Pulmonary lymph node (tissue), 1 donor: Measurements from ENCODE around the gene GLT6D1.

- PRO-cap: no peak
Measured at GRCh38 chr9:134728190-134728843, 86.7 kb downstream of the COL5A1 start.

- PRO-cap: no peak
Measured at GRCh38 chr9:134992891-134993479, 75.3 kb upstream of the FCN1 start.

DNA sequence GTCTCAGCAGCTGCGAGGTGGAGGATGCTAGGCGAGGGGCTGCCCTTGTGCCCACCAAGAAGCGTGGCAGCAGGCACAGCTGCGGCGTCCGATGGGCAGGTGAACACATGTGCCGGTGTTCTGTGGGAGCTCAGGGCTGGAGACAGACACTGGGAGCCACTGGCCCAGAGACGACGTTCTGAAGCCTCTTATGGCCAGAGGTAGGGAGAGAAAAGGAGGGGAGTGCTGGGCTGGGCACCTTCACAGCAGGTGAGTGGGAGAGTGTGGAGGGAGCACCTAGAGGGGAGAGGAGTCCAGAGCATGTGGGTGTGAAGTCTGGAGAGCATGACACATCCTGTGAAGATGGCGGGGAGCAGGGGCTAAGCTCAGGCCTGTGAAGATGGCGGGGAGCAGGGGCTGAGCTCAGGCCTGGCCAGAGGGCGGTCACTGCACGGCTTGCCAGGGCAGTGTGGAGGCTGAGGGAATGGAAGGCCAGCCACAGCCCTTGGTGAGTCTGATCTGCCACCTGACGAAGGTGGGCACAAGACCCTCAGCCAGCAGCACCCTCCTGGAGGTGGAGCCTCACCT is 79.2 kb upstream of the FCN1 start:
- PRO-cap: unidirectional peak, plus-strand start at position 340 of the sequence

- PRO-cap: no peak
Measured at GRCh38 chr9:135103336-135103674, 15.8 kb downstream of the OLFM1 start.

- PRO-cap: unidirectional peak, minus-strand start at chr9:135280865
Measured at GRCh38 chr9:135280717-135280918, 193.2 kb downstream of the OLFM1 start.

DNA sequence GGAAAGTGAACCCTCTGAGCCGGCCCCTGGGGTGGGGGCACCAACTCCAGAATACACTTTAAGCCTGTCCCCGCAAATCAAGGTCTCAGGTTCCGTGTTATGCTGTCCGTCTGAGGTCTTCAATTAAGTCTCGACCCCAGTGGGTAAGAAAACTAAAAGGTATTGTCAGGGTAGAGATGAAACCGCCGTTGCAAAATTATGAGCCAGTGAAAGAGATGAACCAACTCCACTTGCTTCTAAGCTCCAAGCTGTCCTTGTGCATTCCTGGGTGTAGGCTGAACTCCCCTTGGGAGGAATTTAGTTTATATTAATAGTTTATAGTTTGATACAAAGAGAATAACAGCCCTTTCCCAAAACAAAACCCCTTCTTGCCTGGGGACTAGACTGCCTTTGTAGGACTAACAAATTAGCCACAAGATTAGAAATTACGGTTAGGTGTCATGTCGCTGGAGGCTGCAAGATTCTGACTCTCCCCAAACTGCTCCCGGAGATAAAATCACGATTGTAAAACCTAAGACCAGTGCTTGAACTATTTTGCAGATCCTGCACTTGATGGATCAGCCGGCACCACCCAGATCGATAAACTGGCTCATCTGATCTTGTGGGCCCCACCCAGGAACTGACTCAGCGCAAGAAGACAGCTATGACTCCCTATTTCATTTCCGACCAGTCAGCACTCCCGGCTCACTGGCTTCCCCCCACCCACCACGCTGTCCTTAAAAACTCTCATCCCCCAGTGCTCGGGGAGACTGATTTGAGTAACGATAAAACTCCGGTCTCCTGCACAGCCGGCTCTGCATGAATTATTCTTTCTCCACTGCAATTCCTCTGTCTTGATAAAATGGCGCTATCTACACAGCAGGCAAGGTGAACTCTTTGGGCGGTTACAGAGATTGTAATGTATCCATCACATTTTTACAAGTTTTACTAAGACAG is 10.9 kb upstream of the PPP1R26 start:
- PRO-cap: no peak

DNA sequence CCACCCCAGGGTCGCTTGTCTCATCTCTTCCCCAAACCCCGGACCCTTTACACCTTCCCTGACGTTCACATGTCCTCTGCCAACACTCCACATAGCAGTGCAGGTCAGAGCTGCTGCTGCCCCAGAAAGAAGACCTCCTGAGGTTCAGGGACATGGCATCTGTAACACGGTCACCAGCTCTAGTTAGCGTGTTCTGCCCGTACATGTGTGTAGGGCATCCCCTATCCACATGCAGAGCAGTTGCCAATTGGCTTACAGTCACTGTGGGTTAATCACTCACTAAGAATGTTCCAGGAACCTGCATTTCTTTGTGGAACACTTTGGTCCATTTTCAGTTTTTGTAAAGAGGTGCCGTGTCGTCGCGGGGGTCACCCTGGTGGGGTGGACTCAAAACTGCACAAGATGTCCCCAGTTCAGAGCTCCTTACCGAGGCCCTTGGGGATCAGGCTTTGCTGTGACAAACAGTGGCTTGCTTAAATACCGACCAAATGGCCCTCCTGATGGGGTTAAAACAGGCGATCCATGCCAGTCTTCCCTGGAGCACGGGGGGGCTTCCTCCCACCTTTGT is 9.1 kb downstream of the PIERCE1 start:
- PRO-cap: no peak

DNA sequence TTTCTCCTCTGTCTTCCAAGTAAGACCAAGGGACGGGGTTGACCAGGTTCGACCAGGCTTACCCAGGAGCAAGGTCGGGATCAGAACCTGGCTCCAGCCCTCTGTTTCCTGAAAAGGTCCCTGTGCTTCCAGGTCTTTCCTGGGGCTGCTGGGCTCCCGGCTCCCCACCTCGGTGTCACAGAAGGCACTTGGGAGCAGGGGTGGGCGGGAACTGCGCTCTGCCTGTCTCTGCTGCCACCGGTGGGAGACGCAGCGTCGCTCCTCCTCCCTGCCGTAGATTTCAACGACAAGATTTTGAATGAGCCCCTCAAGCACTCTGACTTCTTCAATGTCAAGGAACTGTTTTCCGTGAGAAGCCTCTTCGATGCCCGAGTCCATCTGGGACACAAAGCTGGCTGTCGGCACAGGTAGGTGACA is 1.1 kb downstream of the MRPS2 start:
- PRO-cap: no peak

DNA sequence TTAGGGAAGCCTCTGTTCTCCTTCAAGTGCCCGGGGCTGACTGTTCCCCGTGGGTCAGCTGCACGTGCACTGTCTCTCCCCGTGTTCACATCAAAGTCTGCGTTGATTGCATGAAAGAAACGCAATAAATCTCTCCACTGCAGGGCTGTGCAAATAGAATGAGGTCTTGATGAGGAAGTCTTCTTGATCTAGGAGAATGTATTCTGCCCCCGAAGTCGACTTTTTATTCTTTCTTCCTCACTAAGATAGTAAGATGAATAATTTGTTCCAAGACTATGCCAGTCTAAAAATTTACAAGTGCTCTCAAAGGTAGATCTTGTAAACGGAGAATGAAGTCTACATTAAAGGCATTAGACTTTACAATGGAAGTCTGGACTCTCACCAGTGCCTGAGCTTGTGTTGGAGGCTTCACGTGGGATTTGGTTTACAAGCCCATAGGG is at the start of gene GLT6D1:
Gene GLT6D1 (minus strand): TSS at position 198 of the 440 bp plus-strand sequence.
- PRO-cap: no peak

DNA sequence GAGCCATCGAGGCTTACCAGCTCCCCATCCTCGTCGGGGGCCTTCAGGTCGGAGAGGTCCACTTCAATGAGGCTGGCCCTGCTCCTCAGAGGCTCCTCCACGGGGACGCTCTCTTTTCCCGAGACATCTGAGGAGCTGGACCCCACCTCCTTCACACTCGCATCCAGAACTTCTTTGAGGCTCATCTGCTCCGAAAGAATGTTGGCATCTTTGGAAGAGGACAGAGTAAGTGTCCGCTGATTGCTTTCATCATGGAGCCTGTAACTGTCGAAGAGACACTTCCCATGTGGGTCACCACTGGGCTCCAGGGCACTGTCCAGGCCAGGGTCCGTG is 86.5 kb downstream of the CAMSAP1 start:
- PRO-cap: no peak

DNA sequence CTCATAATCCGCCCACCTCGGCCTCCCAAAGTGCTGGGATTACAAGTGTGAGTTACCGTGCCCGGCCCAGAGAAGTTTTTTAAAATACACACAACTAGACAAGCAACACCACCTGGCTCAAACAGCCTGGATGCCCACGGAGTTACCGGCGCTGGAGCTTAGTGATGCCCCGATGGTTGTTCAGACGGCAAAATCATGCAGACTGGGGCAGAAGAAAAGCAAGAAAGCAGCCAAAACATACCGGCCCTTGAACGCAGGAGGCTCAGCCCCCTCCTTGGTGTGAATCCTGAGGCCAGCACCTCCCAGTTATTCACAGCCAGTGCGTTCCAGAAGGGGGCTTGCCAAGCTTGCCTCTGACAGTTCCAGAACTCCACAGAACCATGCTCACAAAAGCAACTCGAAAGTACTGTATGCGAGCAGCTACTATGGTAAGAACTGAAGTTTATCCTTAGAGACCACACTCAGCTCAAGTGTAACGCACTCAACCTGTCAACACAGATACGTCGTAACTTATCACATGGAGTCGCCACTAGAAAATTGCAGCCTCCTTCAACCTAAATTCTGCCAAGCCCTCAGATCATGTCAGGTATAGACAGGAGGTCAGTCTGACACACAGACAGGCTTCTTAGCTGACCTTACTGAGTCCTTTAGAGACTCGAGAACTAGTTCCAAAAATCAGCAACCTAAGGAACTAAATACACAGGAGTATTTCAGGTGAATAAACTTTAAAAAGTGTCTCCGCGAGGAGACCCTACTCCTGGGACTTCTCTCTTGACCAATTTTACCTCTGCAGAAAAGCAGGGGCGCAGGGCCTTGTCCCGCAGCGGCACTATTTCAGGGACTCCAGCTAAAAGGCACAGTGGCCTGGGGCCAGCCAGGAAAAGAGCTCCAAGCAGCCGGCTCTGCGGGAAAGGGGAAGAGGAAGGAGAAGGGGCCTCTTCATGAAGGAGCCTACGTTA is 1.3 kb downstream of the UBAC1 start:
- PRO-cap: no peak

DNA sequence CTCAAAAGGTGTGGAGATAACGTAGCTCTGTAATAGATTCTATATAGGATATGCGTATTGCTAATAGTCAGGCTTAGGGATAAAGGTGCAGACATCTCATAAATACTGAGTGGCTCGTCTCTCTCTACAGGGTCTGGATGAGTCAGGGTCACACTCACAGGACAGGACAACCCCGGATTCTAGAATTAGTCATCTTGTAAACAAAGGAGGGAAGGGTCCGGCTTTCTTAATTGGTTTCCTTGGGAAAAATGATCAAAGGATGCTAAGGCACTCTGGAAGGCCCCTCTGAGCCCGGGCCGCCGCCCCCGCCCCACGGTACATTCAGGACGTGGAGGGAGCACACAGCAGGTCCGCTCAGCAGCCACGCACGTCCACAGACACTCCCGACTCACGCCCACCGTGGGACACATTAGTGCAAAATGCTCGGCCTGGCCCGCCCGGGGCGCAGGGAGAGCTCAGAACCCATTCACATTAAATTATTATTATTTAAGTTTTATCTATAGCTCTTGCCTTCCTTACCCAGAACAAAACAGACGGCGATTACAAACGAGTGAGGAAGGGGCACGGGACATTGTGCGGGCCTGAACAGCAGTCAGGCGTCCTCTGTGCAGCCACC is 47.3 kb upstream of the UBAC1 start:
- PRO-cap: no peak

- PRO-cap: no peak
Measured at GRCh38 chr9:136023769-136024571, 62.8 kb upstream of the UBAC1 start.

DNA sequence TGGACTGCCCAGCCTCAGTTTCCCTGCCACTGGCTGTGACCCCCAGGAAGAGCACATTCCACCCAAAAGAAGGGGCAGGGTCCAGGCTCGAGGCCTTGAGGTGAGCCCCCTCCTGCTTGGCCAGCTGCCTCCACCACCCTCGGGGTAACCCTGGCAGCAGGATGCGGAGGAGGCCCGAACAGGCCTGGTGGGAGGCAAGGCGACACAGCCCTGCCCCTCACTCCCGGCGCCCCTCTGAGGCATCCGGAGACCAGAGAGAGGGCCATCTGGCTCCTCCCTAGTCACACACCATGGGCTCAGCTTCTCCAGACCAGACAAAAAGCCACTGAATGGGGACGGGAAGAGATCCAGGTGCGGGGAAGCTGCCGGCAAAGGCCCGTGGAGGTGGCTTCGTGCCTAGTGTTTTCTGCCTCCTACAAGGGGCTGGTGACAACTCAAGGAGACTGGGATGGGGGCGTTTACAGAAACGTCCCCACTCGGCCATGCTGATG is 42.1 kb downstream of the NACC2 start:
- PRO-cap: no peak

DNA sequence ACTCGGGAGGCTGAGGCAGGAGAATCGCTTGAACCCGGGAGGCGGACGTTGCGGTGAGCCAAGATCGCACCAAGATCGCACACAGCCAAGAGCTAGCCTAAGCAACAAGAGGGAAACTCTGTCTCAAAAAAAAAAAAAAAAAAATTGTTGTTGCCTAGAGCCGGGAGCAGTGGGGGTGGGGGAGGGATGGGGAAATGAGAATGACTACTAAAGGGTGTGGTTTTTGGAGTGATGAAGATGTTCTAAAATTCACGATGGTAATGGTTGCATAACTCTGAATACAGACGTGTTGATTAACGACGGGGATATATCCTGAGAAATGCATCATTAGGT is 28.0 kb downstream of the NACC2 start:
- PRO-cap: no peak

- PRO-cap: no peak
Measured at GRCh38 chr9:136088872-136089204, 6.3 kb downstream of the NACC2 start.

DNA sequence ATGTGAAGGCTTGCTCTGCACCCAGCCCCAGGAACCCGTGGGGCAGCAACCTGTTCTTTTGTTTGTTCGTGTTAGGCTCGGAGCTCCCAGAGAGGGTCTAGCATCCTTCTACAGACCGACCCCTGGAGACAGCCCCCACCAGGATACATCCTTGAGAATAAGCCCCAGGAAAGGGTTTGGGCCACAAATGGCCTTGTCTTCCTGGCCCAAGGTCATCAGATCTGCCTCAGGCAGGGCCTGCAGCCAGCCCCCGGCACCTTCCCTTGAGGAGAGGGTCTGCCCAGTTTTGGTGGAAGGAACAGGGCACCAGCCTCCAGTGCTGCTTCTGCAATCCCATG is 11.5 kb upstream of the NACC2 start:
- PRO-cap: no peak

DNA sequence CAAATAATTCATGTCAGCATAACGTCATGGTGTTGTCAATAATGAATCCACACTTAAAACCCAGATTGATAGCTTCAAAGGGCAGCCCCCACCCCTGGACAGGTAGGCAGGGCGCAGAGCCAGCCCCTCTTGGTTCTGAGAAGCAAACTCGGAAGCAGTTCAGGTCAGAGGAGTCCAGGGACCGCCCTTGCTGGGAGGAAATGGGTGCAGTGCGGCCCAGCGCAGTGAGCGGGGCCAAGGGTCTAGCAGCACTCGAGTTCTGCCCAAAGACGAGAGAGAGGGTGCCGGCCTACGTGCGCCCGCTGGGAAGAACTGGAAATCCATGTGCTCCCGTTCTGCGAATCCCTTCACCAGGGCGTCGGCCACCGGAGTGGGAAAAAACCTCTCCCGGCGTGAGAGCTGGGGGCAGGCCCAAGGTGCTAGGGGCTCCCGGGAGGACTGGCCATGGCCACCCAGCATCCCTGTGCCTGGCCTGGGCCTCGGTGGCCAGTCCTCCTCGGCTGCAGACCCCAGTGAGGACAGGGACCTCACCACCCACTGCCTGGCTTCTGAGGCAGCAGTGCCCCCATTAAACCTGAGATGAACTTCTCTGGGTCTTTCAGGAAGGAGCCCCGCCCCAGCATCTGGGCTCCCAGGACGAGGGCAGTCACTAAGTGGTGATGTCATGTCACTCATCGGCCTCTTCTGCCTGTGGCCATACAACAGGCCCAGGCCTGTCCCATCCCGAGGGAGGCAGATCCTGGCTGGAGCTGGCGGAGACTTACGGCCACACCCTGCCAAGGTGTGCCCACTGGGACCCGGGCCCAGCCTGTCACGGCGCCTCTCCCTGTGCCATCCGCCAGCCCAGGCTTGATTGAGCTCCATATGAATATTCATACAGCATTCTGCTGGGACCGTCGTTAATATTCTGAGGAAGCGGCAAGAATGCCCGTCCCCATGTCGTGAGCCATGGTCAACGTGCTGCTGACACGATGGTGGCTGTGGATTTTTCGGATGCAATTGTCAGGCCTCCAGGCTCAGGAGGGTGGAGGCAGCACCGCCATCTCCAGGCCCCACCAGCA is 10.5 kb downstream of the TMEM250 start:
- PRO-cap: no peak

GRCh38 chr9:136310487-136311221 is 6.8 kb upstream of the CCDC187 start:
- PRO-cap: no peak

- PRO-cap: no peak
Measured at GRCh38 chr9:136352531-136353428, 10.8 kb downstream of the DNLZ start.